Pulmonary artery (tissue), 1 donor: Measurements from ENCODE around the genes FAM193B and PROP1.

- PRO-cap: no peak
Measured at GRCh38 chr5:177500770-177501397, 3.5 kb upstream of the PDLIM7 start.

DNA sequence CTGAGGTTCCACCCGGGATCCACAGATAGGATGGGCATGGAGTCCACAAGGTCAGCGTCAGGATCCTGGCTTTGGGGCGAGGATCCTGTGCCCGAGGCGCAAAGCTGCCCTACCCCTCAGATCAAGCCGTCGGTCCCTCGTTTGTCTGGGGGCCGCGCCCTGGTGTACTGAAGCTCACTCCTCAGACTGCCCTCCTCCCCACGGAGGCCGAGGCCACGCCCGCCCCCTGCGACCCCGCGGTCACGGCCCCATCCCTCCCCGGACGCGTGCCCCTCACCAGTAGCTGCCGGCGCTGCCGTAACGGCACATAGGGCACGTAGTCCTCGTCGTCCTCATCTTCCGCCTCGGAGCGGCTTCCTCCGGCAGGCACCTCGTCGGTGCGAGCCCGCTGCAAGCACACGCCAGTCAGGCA is 307 bp downstream of the DDX41 start:
- PRO-cap: no peak

DNA sequence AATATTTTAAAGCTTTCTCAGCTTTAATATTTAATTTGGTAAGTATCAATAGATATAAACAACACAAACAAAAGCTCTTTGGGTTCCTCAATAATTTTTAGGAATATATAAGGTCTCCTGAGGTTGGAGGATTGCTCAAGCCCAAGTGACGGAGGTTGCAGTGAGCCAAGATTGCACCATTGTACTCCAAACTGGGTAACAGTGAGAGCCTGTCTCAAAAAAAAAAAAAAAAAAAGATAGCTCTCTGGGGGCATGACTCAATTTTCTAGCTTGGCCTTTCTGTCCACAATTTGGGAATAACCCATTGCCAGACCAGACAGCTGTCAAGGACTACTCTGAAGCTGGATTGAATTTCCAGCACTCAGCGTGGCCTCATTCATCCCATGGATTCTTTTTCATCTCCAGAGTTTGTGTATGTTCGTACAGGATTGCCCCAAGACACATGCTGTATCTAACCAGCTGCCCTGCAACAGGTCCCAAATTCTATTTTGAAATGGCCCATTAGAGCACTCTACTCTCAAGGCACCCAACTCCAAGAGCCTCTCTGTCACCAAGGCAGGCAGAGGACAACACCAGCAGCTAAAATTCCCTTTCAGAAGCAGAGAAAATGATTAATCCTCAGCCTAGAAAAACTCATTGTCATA is 8.8 kb downstream of the FAM193B start:
- PRO-cap: no peak

GRCh38 chr5:177553788-177554886 is at the start of gene FAM193B:
Gene FAM193B (minus strand): TSS chr5:177554563.
- PRO-cap: bidirectional peak, plus-strand start at chr5:177554688, minus-strand start at chr5:177554551

DNA sequence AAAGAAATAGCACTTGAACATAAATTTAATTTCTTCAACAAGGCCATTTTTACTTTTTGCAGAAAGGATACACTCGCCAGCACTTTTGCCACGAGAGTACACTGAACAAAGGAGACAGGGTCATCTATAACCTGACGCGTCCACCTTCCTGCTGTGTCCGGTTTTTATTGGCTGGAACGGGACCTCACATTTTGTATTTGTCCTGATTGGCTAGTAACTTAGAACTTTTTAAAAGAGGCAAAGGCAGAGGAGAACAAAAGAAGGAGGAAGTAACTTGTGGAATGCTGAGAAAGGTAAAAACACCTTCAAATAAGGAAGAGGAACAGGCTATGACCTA is 17.0 kb upstream of the TMED9 start:
- PRO-cap: no peak

DNA sequence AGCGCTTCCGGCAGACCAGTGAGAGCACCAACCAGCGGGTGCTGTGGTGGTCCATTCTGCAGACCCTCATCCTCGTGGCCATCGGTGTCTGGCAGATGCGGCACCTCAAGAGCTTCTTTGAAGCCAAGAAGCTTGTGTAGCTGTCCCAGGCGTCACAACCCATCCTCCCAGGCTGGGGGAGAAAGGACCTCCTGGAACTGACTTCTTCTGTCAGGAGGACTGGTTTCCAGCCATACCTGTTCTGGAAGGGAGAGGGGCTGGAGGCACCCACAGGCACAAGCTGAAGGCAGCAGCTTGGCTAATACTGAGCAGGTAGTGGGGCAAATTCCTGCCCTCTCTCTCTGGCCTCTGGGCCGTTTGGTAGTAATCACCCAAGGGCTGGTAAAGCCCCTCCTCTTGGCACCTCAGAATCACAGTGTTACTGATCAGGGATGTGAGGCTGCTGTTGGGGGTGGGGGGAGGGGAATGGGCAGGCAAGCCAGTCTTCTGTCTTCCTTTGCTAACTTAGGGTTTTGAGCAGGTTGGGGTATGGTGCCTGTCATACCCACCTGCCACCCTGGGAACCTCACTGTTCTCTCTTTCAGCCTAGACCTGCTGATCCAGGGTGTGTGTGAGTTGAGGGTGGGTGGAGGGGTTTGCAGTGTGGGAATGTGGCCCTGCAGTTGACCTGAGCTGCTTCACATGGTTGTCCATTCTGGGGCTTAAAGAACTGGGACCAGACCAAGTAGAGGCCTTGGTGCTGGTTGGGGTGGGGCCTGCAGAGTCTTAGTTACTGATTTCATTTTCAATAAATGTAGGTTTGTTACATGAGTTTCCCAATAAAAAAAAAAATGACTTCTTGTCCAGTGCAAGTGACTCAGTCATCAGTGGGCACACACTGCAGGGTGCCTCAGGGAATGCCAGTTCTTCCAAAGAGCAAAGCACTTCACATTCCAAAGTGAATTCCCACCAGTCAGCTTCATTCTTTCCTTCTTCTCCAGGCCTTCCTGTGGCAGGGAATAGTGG is 3.6 kb downstream of the TMED9 start:
- PRO-cap: no peak

- PRO-cap: no peak
Measured at GRCh38 chr5:177610889-177612035, 11.3 kb downstream of the B4GALT7 start.

- PRO-cap: no peak
Measured at GRCh38 chr5:177616776-177617227, 16.9 kb downstream of the B4GALT7 start.

DNA sequence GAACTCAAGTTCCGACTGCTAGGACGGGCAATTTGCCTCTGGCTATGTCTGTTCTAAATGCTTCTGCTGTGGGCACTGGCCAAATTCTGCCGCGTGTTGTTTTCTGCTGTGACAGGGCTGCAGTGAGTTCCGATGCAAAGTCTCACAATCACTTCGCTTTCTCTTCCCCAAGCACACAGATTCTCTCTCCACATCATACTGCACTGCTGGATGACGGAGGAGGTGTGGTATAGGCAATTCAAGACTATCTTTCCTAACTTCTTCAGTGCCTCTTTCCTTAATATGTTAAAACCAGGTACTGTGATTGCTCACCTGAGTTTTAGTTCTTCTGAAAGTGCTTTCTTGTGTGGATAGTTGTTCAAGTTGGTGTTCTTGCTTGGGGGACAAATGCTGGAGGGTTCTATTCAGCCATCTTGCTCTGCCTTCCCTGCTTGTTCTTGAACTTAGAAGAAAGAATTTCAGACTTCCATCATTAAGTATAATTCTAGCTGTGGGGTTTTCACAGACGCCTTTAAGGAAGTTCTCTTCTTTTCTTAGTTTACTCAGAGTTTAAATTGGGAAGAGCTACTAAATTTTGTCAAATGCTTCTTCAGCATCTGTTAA is 41.7 kb downstream of the B4GALT7 start:
- PRO-cap: no peak

- PRO-cap: no peak
Measured at GRCh38 chr5:177996014-177996538, at the start of gene PROP1. Gene PROP1 (minus strand): TSS chr5:177996242.

- PRO-cap: no peak
Measured at GRCh38 chr5:178142489-178142877, 11.2 kb downstream of the NHP2 start.

- PRO-cap: no peak
Measured at GRCh38 chr5:178148392-178149575, 4.9 kb downstream of the NHP2 start.

- PRO-cap: no peak
Measured at GRCh38 chr5:178232976-178233113, 243 bp upstream of the PHYKPL start.

DNA sequence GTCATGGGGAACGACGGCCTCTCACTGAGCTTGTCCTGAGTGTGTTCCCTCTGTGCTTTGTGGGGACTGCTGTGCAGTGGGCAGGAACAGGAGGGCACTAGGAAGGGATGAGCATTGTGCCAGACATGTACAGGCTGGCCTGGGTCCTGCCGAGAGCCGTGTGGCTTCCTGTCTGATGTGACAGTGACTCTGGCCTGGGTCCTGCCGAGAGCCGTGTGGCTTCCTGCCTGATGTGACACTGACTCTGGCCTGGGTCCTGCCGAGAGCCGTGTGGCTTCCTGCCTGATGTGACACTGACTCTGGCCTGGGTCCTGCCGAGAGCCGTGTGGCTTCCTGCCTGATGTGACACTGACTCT is 6.7 kb upstream of the PHYKPL start:
- PRO-cap: no peak

DNA sequence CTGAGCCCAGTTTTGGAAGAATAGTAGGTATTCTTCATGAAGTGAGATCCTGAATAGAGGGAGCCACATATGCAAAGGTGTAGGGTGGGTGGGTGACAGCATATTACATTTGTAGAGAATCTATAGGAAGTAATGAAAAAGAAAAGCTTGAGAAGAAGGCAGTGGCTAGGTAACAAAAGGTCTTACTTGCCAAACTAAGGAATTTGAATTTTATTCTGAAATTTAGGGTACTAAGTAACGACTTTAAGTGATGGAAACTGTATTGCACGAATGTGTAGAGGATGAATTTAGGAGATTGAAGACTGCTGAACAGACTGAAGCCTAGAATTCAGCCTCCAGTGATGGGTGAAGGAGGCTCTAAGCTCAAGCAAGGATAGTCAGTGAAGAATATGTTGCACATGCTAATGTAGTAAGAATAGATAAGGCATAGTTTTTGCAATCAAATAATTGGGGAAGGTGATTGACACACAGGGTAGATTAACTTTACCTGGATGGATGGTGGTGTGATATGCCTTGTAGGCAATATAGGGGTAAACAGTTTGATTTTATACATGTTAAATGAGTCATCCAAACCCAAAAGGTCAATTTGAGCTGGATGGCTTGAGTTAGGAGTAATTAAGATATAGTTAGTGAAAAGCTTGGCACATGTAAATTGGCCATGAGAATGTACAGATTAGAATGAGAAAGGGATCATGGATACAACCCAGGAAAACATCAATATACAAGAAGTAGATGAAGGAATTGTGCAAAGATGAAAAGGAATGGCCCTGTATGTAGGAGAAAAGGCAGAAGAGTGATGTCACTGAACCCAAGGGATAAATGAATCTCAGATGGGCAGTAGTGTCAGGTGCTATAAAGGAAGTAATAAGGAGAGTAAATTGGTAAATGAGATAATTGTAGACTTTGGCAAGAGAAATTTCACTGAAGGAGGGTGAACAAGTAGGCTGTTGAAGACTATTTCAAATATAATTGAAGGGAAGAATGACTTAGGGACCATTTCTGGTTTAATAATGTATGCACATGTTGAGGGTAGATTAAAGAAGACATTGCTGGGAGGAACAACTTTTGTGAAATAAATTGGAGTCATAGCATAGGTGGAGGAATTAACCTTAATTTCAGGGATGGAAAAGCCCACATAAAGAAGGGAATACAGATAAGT is 9.6 kb upstream of the ZFP2 start:
- PRO-cap: no peak

DNA sequence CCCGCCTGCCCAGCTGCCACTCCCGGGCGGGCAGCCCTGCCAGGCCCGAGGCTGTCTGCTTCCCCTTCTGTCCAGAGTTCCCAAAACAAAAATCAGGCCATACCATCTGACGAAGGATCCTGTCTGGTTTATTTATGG is 57.1 kb downstream of the ADAMTS2 start:
- PRO-cap: no peak

DNA sequence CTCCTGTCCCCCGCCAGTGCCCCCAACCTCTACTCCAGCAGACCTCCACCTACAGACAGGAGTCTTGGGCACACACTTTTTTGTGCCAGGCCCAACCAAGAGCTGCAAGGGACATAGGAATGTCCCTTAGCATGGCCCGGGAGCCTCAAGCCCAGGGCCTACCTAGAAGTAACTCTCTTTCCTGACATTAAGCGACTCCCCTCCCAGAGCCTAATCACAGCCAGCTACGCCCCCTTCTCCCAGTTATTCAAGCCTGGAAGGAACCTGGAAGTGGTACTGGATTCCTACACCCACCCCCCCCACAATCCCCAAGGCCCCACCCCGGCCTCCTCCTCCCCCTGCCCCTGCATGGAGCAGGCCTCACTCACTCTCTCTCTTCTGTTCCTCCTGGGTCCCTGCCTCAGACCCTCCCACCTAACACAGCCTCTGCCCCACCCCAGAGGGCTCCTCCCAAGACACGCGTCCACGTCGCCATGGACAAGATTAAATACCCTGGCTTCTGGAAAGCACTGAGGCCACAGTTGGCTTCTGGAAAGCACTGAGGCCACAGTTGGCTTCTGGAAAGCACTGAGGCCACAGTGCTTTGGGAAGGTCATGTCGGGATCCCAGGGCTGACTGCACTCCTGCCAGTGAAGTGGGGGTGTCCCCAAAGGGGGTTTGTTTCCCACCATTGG is 30.4 kb downstream of the ADAMTS2 start:
- PRO-cap: no peak

DNA sequence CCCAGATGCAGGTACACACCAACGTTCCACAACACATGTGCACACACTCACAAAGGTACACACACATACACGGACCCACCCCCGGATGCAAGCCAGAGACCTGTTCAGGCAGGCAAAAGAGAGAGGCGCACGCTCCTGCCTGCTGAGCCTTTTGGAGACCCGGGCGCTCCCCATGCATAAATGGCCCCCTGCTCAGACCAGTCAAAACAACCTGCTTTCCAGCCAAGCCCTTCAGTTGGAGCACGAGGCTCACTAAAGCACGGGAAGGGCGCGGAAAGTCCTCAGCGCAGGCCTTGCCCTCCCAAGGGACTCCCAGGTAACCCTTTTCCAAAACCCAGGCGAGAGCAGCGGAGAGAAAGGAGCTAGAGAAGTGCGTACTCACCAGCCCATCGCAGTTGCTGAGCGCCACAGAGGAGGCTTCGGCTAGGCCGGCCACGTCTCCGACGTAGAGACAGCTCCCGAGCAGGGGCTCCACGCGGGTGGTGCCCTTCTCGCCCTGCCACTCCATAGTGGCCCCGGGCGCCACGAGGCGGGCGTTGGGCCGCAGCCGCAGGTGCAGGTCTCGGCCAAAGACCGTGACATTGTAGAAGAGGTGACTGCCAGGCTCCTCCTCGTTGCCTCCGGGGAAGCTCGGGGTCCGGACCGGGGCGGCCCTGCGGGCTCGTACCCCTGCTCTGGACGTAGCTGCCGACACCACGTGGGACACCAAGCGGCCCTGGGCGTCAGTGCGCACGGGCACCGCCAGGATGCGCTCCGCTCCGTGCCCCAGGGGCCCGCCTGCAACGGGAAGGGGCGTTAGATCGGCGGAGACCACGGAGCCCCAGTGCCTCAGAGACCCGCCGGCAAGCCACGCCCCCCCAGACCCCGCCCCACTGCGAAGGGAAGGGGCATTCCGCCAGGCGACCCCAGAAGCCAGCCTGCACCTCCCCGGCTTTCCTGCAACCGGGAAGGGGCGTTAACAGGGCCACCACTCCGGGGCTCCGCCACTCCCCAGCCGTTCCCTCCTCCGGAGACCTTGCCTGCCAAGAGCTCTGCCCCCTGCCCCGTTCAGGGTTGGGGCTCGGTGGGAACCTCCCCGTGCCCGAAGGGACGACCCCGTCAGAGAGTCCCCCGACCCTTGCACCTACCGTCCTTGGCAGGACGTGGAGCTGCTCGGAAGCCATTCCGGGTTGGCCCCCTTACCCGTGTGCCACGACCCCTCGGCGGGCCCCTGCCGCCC is 1.5 kb downstream of the ADAMTS2 start:
- PRO-cap: no peak

DNA sequence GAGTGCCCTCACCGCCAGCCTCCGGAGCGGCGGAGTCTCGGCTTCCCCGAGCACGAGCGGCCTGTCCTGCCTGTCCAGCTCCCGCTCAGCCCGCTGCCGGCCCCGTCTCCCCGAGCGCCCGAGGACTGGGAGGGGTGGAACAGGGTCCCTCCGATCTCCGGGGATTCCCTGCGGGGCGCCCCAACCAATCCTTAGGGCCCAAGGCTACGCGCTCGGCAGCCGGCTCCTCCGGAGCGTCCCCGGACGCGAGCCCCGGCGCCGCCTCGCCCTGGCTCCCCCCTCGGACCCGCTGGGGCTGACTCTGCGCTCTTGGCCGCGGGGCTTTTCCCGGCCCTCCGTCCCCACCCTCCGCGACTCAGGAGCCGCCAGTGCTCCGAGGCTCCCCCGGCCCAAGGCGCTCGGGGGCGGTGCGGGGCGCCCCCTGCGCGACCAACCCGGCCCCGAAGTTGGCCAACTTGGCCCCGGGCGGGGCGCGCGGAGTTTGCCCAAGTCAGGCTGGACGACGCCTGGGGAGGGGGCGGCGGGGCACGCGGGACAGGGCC is 586 bp downstream of the ADAMTS2 start:
- PRO-cap: no peak

DNA sequence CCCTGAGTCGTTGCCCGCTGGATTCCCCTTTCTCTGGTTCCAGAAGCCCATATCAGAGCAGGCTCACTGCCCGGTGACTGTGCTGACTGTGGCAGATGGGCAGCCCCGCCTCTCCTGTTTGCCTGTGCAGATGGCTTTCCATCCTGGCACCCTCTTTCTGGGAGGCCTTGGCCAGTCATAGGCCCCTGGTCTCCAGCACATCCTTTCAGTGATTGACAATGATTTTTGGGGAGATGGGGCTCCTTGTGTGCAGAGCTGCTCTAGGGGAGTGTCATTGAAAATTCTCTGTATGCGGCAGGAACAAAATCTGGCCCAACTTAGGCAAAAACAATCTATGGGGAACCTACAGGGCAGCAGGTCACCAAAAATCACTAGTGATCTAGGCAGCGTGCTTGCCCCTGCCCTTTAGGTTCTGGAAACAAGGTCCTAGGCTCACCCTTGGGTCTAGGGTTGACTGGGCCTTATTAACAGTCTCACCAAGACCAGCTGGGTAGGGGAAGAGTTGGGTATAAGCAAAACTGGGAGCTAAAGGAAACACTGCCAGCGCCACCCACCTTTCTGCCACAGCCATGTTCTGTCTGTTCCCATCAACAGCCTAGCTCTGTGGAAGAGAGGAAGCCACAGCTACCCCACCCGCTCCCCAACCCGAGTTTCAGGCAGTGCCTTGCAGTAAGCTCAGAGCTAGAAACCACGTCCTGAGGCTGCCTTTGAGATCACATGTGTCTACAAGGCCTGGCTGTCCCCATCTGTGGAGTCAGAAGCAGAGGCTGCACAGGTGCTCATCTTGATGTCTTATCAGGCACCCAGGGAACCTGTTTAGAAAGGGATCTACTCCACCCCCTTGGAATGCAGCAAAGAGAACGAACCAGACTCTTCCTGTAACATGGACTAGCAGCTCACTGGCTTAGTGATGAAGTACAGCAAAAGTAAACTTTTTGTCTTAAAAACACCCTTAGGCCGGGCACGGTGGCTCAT is 15.5 kb downstream of the HNRNPH1 start:
- PRO-cap: no peak